Measurements from ENCODE around the genes KRTAP13-1, KRTAP19-3 and TIAM1.

DNA sequence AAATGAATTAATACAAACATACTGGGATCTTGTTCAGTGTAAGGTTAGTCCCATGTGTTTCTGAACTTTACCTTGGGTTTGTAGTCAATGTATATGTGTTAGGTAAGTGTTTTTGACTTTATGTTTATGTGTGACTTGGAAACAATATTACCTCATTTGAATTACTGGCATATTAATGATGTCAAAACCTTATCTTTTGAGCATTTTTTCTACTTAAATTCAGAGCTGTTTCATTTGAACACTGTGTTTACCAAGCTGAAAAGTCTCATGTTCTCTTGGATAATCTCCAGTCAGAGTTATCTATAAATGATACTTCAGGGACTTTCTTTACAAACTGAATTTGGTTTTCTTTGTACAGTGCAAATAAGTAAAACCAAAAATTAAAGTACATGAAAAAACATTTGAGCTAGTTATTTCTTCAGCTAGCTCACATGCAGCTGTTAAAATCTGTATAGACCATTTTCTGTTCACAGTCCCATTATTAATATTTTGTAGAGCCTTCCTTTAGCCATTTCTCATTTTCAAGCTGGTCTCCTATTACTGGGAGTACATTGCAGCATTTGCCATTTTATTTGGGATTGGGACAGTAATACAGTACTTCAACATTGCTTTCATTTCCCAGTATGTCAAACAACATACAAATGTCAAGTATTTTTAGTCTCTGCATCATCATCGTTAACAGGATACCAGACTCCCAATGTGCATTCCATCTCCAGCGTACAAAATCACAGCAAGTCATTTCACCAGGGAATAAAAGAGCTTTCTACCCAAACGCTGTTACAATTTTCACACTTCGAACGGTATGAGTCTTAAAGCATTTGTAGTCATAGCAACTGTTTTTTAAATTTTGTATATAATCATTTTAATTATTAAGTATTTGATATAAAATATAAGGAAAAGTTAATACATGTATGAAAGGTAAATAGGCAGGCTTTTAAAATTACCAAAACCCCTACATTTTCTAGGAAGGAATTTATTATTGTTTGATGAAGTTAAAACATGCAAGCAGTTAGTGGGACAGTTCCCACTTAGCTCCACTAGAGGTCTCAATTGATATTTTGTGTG, 29.7 kb downstream of the ADAMTS1 start:
- RRBS: no CpG with 5 or more reads among the region's 5 CpGs

DNA sequence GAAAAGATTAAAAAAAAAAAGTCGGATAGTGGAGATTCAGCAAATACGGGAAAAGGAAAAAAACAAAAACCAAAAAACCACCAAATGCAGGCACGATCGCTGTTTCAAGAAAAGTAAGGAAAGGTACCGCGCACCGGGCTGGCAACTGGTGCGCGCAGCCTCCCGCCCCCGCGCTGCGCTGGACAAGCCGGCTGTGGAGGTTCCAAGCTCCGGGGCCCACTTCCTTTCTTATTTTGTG, 320 bp downstream of the ADAMTS5 start:
- RRBS: 1% methylated on average over 8 of the region's 15 CpGs

GRCh38 chr21:28099250-28099698, 785.9 kb downstream of the N6AMT1 start:
- RRBS: no CpG with 5 or more reads among the region's 4 CpGs

DNA sequence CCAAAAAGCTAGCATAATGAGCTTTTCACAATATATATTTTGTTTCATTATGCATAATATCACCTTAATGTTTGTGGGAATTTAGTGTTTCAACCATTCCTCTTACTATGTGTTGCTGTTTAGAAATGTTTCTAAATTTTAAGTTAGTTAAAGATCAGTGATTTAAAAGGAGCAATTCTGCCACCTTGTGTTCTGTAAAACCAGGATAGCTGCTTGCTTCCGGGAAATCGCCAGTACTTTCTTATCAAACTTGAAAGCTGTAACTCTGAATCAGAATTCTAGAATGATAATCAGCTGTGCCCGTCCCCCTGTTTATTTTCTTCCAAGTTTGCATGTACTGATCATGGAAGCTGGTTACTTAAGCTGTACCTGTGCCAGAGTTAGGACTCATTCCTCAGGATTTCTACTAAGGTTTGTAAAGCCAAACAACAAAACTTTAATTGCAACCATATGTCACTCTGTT, 548.9 kb downstream of the N6AMT1 start:
- RRBS: no CpG with 5 or more reads among the region's 3 CpGs

DNA sequence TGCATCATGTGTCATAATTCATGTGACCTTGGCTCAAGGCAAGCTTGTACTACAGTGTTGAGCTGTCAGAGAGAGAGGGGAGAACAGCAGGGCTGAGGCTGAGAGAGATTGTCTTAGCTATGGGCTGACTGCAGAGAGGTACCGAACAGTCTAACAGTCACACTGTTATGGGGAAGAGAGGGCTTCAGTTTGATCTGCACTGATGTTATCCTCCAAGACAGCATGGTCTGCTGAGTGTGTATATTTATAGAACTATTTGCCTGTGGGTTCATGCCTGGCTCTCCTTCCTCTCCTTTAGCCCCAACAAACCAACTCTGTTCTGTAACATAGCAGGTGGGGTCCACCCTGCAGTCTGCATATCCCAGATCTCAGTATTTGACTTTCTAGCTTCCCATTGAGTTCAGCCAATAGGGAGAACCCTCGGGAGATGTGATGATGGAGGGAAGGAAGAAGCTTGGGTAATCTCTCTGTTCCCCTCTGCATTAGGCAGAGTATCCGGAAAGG, 411.2 kb downstream of the N6AMT1 start:
- RRBS: no CpG with 5 or more reads among the region's 3 CpGs

DNA sequence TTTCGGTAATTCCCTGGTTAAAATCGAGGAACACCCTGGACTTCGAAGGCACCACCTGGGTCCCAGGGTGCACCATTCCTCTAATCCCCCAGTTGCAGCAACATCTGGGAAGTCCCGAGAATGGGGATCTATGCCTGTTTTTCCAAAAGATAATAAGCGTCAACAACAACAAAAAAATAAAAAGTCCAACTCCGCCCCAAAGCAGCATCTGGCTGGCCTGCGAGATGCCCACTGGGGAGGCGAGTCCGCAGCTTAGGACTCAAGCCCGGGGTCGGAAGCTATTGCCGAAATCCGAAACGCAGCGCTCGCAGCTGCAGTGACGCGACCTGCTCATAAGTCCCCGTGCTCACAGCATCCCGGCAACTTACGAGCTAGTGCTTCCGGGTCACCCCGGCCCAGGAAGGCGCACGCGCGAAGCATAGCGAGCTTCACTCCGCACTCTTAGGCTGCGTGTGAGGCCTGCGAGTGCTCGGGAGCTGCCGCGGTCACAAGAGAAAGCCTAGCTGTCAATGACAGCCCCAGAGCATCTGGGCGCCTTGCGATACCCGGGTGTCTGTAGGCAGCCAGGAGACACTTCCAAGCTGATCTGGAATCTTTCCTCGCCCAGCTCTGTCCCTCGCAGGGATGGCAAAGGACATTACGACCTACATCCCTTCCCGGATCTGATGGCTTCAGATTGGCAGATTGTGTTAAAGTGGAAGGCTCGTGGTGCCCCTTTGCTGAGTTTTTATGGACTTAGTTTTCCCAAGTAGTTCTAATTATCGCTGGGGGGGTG, 9.9 kb upstream of the LTN1 start:
- RRBS: 42% methylated on average over 10 of the region's 43 CpGs

- RRBS: no CpG with 5 or more reads among the region's 26 CpGs
These were observed 443 bp upstream of the CCT8 start for GRCh38 chr21:29073779-29074403.

- RRBS: no CpG with 5 or more reads among the region's 10 CpGs
These were observed 15.0 kb downstream of the MAP3K7CL start for GRCh38 chr21:29145207-29146040.

GRCh38 chr21:29190808-29191621, 60.6 kb downstream of the MAP3K7CL start:
- RRBS: no CpG with 5 or more reads among the region's 4 CpGs

GRCh38 chr21:29295261-29295814, 3.4 kb upstream of the BACH1 start:
- RRBS: no CpG with 5 or more reads among the region's 7 CpGs

- RRBS: no CpG with 5 or more reads among the region's 5 CpGs
These were observed 182 bp downstream of the KRTAP26-1 start for GRCh38 chr21:30319965-30320300.

- RRBS: no CpG with 5 or more reads among the region's 5 CpGs
These were observed at the start of gene KRTAP13-1 for GRCh38 chr21:30395742-30396282. KRTAP13-1 (plus strand) TSS chr21:30396031.

DNA sequence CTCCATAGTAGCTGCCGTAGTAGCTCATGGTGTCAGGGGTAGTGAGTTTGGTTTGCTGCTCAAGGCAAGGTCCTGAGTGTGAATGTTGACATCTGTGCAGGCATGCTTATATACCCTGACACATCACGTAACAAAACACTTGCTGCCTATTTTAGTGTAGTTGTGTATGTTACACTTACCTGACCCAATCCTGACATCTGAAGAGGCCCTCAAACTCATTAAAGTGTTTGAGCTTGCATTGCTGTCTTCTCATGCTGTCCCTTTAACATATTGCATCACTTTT, at the start of gene KRTAP19-3:
TSS of gene KRTAP19-3 (minus strand) at position 84 of the 283 bp plus-strand sequence.
- RRBS: no CpG with 5 or more reads among the region's 2 CpGs

DNA sequence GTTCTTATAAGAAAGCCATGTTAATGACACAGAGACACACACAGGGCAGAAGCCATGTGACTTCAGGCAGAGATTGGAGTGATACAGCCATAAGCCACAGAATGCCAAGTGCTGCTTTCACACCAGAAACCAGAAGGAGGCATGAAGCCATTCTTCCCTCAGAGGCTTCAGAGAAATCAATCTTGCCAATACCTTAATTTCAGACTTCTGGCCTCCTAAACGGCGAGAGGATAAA, 147.4 kb upstream of the KRTAP19-8 start:
- RRBS: no CpG with 5 or more reads among the region's 2 CpGs

- RRBS: no CpG with 5 or more reads among the region's 1 CpG
These were observed 50.1 kb downstream of the TIAM1 start for GRCh38 chr21:31293811-31294506.

DNA sequence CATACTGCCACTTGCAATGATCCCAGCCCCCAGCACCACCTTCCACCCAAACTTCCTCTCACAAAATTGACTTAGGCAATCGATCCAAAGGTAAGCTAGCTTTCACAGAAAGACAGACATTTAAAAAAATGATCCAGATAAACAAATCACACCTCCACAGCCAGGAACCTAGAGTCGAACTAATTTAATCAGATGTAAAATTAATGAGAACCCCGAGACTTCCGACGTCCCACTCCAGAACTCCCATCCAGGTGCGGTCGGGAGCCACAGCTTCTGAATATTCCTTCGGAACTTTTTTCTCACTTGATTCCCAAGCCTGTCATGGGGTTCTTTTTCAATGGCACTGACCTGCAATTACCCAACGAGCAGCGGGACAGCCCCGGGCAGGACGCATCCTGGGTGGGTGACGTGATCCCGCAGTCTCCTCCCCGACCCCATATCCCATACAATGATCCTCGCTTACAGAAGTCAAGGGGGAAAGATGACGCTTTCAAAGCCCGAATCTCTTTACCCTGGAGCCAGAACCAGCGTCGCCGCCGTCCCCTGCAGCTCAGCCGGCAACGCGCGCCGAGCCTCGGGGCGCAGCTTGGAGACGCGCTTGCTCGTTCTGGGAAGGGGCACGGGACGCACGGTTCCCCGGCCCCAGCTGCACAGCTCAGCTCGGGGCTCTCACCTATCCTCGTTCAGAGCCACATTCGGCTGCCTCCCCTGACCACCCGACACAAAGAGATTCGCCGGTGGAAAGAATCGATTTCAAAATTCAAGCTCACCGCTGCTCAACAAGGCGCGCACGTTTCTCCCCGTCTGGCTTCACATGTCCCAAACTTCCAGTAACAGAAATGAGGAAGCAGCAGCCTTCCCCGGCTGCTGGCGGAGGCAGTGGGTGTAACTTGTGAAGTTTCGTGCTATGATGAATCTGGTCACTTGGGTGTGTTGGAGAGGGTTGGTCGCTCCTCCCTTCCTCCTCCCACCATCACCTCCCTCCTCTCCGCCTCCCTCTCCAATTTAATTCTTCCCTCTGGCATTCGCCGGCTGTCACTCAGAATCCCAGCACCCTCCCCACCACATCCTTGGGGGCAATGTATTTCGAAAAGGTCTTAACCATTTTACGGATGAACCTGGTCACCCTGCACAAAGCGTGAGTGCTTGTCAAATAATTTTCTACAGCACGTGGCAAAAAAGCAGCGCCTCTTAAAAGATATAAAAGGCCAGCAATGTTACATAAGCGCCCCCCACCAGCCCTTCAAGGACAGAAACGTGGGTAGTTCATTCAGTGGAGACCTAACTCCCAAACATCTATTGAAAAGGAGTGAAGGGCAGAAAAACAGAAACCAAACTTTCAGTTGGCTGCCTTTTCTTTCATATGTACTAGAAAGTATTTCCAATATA, at the start of gene TIAM1:
TSS of gene TIAM1 (minus strand) at position 894 of the 1,389 bp plus-strand sequence.
- RRBS: 1% methylated on average over 18 of the region's 62 CpGs

DNA sequence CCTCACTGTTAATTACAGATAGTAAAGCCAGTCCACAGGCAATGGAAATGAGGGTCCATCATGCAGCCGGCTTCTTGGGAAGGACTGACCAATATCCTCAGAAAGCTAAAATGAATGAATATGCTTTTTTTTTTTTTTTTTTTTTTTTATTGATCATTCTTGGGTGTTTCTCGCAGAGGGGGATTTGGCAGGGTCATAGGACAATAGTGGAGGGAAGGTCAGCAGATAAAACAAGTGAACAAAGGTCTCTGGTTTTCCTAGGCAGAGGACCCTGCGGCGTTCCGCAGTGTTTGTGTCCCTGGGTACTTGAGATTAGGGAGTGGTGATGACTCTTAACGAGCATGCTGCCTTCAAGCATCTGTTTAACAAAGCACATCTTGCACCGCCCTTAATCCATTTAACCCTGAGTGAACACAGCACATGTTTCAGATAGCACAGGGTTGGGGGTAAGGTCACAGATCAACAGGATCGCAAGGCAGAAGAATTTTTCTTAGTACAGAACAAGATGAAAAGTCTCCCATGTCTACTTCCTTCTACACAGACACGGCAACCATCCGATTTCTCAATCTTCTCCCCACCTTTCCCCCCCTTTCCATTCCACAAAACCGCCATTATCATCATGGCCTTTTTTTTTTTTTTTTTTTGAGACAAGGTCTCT, 75.6 kb upstream of the SOD1 start:
- RRBS: no CpG with 5 or more reads among the region's 11 CpGs

GRCh38 chr21:31655095-31655604, 4.3 kb upstream of the SOD1 start:
- RRBS: no CpG with 5 or more reads among the region's 16 CpGs

All from Ishikawa (cell line).